ENCODE measurements around a stretch of chr2.

GRCh38 chr2:215378134-215378520, 57.7 kb downstream of the FN1 start:
- PRO-cap = no peak
- RAMPAGE, long total RNA, 2 experiments = no peak in any of the 2 experiments

DNA sequence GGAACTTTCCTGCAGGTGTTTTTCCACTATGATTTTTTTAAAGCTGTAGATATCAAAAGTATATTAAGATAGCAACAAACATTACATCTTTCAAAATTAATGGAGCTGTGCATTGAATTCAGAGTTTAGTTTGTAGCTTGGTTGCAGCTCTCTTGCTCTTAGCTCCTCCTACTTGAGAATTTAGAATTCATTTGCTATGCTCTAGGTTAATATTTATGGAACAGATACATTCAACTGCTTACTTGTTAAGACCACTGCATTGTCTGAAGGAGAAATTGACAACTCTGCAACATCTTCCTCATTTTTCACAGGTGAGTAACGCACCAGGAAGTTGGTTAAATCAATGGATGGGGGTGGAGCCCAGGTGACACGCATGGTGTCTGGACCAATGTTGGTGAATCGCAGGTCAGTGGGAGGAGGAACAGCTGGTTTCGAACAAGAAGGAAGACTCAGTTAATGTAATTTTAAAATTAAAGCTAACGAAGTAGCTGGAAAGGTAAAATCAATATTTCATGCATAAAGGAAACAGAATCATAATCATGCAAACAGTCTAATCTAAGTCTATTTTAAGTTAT, 44.4 kb downstream of the FN1 start:
- PRO-cap = no peak
- RAMPAGE, long total RNA, 2 experiments = no peak in any of the 2 experiments

DNA sequence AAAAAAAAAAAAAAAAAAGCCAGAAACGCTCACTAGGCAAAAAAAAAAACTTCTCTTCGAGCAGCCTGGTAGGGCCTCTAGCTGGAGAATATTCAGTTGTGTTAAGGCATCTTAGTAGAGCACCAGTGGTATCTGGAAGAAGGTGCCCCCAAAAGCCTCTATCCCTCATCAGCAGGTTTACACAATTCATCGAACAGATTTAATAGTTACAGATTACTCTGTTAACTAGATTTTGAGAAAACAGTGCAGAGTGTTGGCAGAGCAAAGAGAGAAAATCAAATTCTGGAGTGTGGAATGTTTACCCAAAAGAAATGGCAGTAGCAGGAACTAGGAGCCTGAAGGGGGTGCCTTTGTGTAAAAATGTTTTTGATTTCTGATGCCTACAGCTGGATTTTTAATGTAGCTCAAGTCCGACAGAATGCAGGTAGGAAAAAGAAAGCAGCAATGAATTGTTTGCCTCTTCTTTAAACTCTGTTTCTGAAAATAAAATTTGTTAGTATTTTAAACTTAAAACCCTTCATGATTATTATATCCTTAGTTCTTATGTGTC, 70.3 kb upstream of the FN1 start:
- PRO-cap = no peak
- RAMPAGE, long total RNA, 2 experiments = no peak in any of the 2 experiments

DNA sequence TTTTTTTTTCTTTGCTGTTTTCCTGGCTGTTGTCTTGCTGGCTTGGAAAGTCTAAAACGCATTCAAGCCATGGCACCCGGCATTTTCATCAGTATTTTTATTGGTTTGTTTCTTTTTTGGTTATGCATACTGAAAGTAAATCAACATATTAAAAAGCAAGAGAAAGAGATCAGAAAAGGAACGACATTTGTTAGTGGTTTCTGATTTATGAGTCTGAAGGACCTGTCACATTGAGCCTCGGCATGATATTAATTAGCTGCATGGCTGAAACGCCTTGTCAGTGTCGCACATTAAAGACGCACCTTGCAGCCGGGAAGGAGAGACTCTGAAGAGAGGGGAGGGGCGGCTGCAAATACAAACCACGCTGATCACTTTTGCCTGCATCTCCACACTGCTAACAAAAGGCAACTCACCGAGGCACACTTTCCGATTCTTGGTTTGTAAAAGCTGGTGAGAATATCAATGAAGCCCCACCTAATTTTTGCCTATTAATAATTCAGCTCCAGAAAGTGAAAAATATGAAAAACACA, 183.7 kb upstream of the FN1 start:
- PRO-cap = no peak
- RAMPAGE, long total RNA, 2 experiments = no peak in any of the 2 experiments

- PRO-cap = no peak
- RAMPAGE, long total RNA, 2 experiments = no peak in any of the 2 experiments
These were observed 257.6 kb upstream of the FN1 start for GRCh38 chr2:215693357-215694074.

DNA sequence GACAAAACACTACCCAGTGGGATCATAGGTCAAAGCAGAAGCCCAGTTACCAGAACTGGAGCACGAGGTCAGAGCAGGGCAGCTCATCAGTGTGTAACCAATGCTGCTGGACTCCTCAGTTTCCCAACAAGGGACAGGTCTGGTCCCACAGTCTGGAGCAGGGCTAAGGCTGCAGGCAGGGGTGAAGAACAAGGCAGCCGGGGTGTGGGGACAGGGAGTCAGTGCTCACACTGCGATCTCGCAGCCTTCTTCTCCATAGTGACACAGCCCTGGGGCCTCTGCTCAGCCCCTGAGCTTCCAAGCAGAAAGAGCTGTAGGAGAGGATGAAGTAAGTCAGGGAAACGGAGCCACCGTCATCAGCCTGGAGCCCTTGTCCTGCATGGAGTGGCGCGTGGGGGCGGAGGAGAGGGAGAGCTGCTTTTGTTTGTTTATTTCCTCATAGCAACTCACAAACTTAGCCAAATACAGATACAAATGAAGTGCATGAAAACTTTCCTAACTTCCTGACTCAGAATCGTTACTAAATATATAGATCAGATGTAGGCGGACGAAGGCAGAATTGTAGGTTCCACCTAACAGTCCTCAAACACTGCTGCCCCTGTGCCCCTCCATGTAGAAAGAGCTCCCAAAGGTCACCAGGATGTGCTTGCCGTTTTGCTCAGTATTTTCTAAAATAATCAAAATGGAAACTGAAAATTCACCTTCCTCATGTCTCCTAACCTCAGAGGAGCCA, 263.7 kb downstream of the MREG start:
- PRO-cap = unidirectional peak, minus-strand start at position 257 of the sequence
- RAMPAGE, long total RNA, 2 experiments = no peak in any of the 2 experiments

DNA sequence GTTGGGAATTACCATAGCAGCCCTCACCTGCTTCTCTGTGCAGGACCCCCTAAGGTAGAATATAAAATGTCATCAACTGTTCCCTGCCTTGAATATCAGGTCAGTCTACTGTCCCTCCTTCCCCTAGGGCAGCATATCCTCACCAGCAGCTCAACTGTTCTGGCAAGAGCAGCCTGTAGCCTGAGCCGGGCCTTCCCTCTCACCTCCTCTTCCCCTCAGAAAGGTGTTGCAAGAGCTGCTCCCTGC, 184.9 kb downstream of the MREG start:
- PRO-cap = no peak
- RAMPAGE, long total RNA, 2 experiments = no peak in any of the 2 experiments

GRCh38 chr2:216134714-216135469, 25.7 kb downstream of the XRCC5 start:
- PRO-cap = no peak
- RAMPAGE, long total RNA, 2 experiments = no peak in any of the 2 experiments

DNA sequence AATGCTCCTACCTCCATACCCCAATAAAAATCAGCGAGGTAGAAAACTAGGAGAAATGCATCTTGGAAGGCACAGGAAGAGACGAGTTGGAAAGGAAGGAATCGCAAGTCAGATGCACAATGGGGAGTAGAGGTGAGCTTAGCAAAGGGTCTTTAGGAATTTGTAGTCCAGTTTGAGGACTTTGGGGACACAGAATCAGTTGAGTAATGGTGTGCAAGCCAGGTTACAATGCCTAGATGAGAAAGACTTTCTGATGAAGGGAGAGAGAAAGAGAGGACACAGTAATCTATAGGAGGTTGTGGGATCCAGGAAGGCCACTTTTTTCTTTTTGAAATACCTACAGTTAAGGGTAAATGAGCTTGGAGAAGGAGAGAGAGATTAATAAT, 35.8 kb downstream of the XRCC5 start:
- PRO-cap = no peak
- RAMPAGE, long total RNA, 2 experiments = no peak in any of the 2 experiments

- PRO-cap = no peak
- RAMPAGE, long total RNA, 2 experiments = no peak in any of the 2 experiments
These were observed 70.4 kb downstream of the XRCC5 start for GRCh38 chr2:216179135-216180303.

DNA sequence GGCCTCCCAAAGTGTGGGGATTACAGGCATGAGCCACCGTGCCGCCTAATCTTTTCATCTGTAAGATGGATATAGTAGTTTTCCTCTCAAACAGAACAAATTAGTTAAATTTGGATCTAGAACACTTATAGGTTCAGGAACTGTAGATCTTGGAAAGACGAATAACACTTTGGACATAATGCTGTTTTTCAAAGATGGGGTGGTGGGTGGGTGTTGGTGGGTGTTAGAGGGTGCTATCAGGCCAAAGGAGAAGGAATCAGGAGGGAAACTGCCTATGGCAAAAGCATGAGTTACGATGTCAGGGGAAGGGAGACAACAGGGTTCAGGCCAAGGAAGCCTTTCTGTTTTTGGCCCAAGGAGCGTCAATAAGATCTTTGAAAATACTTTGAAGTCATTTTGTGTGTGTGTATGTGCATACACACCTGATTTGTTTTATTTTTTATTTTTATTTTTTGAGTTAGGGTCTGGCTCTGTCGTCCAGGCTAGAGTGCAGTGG, 6.8 kb downstream of the RPL37A start:
- PRO-cap = no peak
- RAMPAGE, long total RNA, 2 experiments = no peak in any of the 2 experiments

- PRO-cap = no peak
- RAMPAGE, long total RNA, 2 experiments = no peak in any of the 2 experiments
These were observed 61.8 kb upstream of the IGFBP2 start for GRCh38 chr2:216571516-216571742.

- PRO-cap = unidirectional peak, plus-strand start at chr2:216691136
- RAMPAGE, long total RNA, 2 experiments = no peak in any of the 2 experiments
These were observed 4.8 kb downstream of the IGFBP5 start for GRCh38 chr2:216690243-216691260.

DNA sequence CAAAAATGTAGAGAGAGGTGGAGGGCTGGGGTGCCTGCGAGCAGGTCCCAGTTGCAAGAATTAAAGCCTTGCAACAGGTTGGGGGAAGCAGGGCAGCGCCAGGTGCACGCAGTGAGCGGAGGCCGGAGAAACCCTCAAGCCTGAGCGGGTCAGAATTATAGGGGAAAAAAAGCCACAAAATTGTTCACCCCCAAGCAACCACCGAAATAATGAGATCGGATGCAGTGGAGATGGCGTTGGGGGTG, 499 bp downstream of the IGFBP5 start:
- PRO-cap = no peak
- RAMPAGE, long total RNA, 2 experiments = no peak in any of the 2 experiments

DNA sequence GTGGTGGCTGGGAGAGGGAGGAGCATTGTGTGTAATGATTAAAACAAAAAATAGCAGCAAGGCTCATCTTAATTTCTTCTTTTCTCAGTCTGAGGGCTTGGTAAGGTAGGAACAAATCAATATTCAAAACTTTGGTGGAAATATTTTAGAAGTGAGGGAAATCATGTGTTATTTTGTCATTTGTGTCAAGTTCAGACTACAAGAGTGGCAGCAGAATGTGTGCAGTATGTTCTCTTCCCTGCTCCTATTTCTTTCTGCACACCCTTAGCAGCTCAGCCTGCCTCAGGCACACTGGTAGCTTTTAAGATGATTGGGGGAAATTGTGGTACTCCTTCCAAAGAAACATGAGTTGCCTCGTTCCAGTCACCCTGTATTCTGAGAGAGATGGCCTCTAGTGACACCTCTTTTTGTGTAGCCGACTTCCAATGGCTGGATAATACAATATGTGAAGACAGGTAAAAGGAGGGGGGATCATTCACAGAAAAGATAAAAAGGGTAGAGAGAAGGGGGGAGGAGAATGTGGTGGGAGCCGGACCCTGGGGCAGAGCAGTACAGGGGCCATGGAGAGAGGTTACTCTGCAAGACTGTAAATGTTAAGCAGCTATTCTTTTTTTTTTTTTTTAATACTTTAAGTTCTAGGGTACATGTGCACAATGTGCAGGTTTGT, 1.9 kb upstream of the IGFBP5 start:
- PRO-cap = no peak
- RAMPAGE, long total RNA, 2 experiments = no peak in any of the 2 experiments

GRCh38 chr2:216713506-216714259, 18.3 kb upstream of the IGFBP5 start:
- PRO-cap = no peak
- RAMPAGE, long total RNA, 2 experiments = no peak in any of the 2 experiments

DNA sequence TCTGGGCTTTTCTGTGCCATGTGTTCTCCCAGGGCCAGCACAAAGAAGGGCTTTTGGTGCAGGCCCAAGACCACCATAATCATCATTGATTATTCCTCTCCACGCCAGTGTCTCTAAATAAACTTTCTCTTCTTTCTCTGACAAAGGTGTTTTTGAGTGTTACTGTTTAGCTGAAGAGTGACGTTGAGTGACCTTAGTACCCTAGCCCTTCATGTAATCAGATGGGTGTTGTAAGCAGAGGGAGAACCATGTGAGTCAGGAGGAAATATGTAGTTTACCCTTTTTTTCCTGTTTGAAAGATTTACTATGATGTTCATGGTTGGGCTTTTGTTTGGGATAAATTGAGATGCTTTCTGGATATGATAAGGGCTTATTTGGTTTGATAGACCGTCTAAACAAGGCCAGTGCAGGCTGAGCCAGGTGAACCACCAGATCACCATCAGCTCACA, 11.7 kb upstream of the TNP1 start:
- PRO-cap = no peak
- RAMPAGE, long total RNA, 2 experiments = no peak in any of the 2 experiments

- PRO-cap = no peak
- RAMPAGE, long total RNA, 2 experiments = no peak in any of the 2 experiments
These were observed 49.6 kb upstream of the TNP1 start for GRCh38 chr2:216909419-216909967.

- PRO-cap = no peak
- RAMPAGE, long total RNA, 2 experiments = no peak in any of the 2 experiments
These were observed 187.8 kb upstream of the TNP1 start for GRCh38 chr2:217047685-217048132.

DNA sequence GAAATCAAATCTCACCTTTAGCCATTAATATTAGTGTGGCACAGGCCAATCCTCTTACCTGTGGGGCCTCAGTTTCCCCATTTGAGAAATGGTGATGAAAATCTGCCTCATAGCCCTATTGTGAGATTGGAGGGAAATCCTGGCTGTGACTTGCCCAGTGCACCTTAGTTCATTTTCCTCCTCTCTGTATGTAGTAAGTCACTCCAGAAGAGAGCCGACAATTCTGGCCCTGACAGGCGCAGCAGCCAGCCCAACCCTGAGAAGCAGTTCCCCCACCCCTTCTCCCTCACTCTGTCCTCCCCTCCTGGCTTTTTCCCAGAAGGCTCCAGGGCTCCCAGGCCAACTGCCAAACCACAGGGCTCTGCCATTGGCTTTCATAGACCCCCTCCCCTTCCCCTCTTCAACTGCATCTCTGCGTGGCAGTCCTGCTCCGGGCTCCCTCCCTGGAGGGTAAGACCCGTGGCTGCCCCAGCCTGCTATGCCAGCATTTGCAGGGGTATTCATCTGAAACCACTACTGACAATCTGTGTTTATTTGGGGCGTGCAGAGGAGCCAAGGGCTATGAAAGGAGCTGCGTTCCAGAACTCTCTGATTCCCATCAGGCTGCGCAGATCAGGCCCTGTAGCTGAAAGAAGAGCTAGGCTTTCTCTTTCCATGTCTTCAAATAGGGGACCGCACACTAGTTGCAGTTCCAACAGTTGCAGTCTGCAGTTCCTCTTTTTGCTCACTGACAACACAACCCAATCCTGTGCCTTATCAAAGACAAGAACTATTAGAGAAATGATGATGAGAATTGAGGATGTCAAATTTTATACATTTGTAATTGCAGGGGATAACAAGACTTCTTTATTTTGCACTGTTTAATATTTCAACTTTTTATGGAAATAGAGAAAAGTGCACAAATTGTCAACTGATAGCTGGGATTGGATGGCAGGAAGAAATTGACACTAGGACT, 388.6 kb upstream of the TNP1 start:
- PRO-cap = no peak
- RAMPAGE, long total RNA, 2 experiments = no peak in any of the 2 experiments